Measurements from ENCODE around the genes SPECC1 and CDRT15L2.

DNA sequence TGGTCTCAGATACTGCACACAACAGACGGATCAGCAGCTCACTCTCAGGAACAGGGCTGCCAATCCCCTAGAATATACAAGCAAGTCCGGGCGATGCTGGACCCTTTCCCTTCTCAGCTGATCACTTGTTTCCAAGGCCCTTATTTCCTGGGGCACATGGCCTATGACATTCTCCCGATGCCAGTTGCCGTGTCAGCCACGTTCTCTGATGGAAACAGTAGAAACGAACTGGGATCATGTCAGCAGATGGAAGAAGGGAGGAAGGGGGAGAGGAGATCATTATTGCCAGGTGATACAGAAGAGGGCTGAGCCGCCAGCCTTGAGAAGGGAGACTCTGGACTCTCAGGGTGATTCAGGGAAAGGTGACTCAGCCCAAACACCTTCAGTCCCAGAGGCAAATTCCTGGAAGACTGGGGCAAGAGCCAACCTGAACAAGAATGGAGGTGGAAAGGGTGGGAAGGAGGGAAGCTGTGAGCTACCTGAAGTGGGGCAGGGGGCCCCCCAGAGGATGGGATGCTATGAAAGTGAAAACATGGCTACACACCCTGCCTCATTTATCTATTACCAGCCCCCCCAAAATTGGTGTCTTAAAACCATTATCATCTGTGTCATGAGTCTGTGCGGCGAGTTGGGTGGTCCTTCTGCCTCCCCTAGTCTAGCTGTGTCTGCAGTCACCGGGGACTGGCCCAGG is 2.9 kb upstream of the SLC47A2 start:
- RRBS = no CpG with 5 or more reads among the region's 11 CpGs

DNA sequence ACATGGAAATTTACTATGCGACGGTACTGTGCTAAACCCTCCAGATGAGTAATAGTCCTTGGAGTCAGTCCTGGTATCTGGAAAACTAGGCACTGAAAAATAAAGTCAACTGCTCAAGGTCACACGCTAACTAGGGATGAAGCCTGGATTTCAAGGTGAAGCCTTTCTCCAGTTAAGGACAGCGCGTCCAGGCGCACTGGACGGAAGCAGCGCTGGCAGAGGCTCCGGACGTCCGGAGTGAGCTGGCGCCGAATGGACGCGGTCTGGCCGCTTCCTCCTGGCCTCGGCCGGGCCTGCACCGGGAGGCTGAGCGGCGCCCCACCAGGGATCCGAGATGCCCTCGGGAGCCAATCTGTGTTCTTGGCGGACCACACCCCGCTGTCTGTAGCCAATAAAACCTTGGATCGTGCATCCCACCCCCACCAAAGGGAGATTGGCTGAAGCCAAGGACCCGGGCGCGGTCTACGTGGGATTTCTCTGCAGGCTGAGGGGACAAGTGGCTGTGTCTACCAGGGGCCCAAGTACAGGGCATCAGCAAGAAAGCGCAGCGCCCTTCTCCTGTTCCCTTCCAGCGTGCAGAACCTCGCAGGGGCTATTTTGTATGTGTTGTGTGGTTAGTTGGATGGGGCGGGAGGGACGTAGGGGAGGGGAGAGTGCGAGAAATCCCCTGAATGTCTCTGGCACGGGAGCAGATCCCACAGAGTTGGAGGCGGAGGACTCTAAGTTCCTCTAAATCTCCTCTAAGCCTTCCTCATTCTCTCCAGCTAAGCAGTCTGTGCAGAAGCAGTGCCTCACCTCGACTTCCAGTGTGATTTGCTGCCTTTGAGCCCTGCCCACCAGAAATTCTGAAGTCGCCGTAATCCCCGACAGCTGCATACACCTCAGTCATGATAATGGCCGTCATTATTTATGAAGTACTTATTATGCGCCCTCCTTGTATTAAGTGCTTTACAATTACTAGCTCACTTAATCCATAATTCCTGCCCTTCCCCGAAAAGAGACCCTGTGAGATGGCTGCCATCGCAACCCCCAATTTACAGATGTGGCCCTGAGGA is 2.5 kb upstream of the AKAP10 start:
- RRBS = 20% methylated on average over 8 of the region's 47 CpGs

GRCh38 chr17:20008514-20009537 is at the start of gene SPECC1:
TSS of gene SPECC1 (plus strand) at chr17:20009359.
- RRBS = 2% methylated on average over 42 of the region's 77 CpGs

DNA sequence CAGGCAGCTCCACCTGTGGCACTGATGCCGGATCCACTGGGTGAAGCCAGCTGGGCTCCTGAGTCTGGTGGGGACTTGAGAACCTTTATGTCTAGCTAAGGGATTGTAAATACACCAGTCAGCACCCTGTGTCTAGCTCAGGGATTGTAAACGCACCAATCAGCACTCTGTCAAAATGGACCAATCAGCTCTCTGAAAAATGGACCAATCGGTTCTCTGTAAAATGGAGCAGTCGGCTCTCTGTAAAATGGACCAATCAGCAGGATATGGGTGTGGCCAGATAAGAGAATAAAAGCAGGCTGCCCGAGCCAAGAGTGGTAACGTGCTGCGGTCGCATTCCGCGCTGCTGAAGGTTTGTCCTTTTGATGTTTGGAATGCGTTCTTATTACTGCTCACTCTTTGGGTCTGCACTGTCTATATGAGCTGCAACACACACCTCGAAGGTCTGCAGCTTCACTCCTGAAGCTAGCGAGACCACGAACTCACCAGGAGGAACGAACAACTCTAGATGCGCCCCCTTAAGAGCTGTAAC is 7.7 kb downstream of the SPECC1 start:
- RRBS = no CpG with 5 or more reads among the region's 16 CpGs

- RRBS = no CpG with 5 or more reads among the region's 3 CpGs
These were observed 65.3 kb downstream of the SPECC1 start for GRCh38 chr17:20074534-20074844.

DNA sequence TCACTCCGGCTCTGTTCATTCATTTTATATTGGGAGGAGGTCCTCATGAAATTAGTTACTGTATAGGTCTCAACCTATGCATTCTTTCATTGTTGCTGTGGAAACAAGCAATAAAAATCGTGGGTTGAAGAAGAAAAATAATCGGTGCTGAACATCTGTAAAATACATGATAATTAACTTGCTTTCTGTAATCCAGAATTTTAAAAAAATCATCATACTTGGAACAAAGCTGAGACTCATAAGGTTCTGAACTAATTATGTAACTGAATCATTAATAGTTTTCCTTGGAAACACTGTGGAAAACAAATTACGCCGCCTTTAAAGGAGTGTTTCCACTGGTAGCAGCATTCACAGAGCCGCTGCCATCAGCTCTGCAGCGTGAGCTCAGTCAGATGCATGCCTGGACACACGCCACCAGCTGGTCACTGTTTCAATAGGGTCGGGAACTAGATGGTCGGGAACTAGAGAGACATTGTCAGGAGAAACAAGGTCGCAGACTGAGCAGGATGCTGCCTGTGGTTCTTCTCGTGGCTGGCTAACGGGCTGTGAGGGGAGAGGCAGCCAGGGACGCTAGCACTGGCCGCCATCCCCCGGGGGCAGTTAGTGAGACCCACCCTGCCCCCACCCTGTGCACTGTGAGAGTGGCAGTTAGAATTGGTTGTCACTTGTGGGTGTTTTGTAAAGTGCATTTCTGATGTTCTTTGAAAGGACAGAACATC is 86.1 kb downstream of the SPECC1 start:
- RRBS = no CpG with 5 or more reads among the region's 16 CpGs

GRCh38 chr17:20095777-20096072 is 86.6 kb downstream of the SPECC1 start:
- RRBS = no CpG with 5 or more reads among the region's 5 CpGs

- RRBS = no CpG with 5 or more reads among the region's 13 CpGs
These were observed at the start of gene CDRT15L2 for GRCh38 chr17:20579347-20579856. TSS of gene CDRT15L2 (plus strand) at chr17:20579724.

DNA sequence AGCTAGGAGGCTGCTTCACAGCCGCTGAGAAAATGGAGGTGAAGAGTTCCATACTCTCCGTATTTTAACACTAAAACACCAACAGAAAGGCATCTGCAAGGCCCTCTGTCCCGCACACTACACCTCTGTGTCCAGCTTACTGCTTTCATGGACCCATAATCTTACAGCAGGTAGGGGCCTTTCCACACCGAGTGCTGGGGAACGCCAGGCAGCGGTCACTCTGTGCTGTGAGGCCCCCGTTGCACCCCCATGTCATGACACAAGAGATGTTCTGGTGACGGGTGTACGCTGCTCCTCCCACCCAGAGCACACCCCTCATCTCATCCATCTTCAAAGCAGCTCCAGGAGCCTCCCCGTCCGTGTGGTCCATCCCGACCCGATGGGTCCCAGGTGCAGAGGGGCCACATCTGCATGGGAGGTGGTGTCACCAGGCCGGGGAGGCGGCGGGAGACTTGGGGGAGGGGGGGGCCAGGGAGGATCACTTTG is 40.3 kb downstream of the USP22 start:
- RRBS = no CpG with 5 or more reads among the region's 16 CpGs

- RRBS = no CpG with 5 or more reads among the region's 18 CpGs
These were observed 27.4 kb downstream of the USP22 start for GRCh38 chr17:21015178-21016016.

DNA sequence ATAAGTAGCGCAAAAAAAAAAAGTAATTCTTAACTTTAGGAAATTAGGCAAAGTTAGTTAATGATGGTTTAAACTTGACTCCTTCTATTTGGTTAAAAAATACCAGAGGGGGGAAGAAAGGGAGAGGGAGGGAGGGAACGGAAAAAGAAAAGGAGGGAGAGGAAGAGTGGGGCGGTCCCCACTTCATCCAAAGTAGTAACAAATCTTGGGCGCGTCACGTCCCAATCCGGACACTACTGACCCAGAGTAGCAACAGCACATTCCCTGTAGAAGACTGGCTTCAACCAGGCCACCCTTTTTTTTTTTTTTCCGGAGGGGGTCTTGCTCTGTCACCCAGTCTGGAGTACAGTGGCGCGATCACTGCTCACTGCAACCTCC is 2.2 kb downstream of the USP22 start:
- RRBS = 7% methylated on average over 2 of the region's 10 CpGs

- RRBS = no CpG with 5 or more reads among the region's 9 CpGs
These were observed 39.9 kb downstream of the TMEM11 start for GRCh38 chr17:21174010-21174501.

GRCh38 chr17:21285600-21286768 is 1.5 kb downstream of the MAP2K3 start:
- RRBS = 20% methylated on average over 1 of the region's 25 CpGs

- RRBS = no CpG with 5 or more reads among the region's 11 CpGs
These were observed 2.6 kb downstream of the MAP2K3 start for GRCh38 chr17:21286823-21287746.

DNA sequence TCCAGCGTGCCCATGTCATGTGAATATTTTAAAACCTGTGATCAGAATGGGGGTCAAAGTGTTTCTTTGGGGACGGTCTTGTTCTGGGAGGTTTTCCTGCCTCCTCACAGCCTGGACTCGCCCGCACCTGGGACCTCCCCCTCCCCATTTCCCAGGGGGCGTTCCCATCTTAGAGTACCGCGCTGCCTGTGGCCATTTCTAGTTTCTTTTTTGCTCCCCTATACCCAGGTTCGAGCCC is 1.5 kb downstream of the KCNJ12 start:
- RRBS = no CpG with 5 or more reads among the region's 8 CpGs

DNA sequence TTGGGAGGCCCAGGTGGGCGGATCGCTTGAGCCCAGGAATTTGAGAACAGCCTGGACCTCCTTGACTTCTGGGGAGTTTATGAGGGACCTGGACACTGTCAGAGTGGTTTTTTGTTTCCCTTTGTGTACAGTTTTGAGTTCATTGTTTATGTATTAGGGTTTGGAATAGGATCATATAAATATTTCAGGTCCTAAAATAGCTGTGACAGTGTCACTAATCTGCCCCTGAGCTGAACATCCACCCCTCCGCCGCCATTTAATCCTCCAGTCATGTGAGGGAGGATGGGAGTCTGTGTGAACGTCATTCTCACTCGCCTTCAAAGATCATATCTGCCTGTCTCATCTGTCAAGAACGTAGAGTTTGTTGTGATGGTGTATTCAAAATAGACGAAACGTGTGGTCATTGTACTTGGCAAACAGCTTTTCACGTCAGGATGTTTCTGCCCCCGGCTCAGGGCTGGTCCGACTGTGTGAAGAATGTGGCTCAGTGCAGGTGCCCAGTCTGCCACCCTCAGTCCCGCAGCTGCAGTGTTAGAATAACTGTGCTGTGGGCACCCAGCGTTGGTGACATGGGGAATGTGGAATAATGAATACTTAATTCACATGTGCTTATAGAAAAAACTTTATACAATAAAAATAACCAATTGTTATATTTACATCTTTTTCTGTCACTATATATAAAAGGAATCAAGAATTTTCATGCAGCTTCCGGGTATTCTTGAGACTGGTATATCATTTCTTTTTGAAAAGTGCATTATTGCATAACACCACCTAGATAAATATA is 148.0 kb downstream of the KCNJ12 start:
- RRBS = no CpG with 5 or more reads among the region's 15 CpGs

GRCh38 chr17:22523975-22524819 is 831.9 kb downstream of the KCNJ18 start:
- RRBS = no CpG with 5 or more reads among the region's 23 CpGs

DNA sequence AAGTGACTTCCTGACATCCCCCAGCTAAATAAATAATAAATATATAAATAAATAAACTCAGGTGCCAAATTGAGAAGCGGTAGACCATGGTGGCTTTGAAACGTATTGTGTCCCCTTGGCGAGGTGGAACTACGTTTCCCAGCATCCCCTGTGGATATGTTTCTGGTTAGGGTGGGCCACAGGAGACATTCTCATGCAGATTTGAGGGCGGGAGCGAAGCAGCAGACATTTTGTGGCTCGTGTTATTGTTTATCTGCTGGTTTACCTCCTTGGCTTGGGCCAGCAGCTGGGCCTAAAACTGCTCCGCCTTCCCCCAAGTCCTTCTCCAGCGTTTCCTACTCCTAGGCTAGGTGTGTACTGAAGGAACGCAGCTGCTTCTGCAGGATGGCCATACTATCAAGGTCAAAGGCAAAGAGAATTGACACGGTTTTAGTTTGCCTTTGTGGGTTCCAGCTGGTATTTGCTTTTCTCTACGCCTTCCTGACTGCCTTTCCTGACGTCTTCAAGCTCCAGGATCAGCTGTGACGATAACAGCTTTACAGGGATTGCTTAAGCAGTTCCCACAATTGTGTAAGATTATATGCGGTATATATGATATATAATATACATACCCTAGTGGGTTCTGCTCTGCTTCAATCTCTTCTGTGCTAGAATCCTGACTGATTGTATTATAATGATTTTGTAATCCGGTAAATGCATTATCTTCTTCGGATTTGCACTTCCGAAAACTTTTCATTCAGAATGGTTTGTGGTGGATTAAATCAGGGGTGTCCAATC is 17.2 kb upstream of the WSB1 start:
- RRBS = no CpG with 5 or more reads among the region's 18 CpGs

DNA sequence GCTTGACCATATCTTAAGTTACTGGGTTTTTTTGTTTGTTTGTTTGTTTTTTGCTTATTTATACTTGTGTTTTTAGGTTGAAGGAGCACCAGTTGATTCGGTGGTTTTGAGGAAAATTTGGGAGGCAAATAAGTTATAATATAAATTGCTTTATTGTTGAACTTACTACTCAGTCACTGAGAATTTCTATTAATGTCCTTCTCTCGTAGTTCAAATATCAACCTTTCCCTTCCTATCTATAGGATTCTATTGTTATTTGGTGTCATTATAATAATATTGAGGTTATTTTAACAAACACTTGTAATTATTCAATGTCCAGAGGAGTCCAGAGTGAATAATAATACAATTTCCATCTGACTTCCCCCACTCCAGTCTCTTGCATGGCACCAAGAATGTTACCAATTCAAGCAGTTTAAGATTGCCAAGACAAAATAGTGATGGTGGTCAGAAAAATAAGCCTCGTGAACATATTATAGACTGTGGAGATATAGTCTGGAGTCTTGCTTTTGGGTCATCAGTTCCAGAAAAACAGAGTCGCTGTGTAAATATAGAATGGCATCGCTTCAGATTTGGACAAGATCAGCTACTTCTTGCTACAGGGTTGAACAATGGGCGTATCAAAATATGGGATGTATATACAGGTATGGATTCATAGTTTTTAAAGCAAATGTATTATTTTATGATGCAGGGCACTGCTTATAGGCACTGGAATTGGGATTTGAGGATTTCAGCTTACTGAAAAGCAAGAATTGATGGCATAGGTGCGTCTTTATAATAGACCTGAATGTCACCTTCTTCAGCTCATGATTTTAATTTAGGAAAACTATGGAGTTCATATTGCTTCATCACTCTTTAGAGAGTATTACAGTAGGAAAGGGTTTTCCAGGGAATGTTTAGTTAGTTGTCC is 9.3 kb downstream of the WSB1 start:
- RRBS = no CpG with 5 or more reads among the region's 7 CpGs